Measurements from ENCODE around the genes FNDC11, GMEB2, SOX18 and NPBWR2.

DNA sequence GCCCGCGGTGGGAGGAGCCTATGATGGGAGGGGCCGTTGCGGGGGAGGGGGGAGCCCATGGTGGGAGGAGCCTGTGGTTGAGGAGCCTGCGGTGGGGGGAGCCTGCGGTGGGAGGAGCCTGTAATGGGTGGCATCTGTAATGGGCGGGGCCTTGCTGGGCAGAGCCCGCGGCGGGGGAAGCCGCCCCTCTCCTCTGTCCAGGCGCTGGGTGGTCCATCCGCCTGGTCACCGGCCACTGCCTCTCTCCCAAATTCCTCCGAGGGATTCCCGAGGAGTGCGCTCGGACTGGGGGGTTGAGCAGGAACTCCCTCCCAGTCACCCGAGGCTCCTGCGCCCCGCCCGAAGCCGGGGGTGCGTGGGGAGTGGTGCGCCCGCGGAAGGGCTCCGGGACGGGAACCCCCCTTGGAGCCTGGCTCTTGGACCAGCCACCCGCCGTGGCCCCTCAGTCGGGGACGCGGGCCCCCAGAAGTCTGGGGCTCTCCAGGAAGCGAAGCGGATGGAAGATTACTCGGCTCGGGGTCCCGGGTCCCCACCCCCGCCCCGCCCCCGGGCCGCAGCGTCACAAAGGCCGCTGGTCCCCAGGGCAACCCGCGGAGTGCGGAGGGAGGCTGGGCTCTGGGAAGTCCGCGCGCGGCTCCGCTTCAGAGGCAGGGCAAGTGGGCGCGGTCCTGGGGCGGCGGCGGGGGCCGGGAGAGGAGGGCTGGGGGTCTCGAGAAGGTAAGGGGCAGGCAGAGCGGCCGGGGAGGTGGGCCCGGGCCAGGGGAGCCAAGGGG lies at the start of gene FNDC11:
Gene FNDC11, plus strand, starts transcription at position 605 of the 773 bp plus-strand sequence.
- RRBS: 10% methylated on average over 11 of the region's 63 CpGs

DNA sequence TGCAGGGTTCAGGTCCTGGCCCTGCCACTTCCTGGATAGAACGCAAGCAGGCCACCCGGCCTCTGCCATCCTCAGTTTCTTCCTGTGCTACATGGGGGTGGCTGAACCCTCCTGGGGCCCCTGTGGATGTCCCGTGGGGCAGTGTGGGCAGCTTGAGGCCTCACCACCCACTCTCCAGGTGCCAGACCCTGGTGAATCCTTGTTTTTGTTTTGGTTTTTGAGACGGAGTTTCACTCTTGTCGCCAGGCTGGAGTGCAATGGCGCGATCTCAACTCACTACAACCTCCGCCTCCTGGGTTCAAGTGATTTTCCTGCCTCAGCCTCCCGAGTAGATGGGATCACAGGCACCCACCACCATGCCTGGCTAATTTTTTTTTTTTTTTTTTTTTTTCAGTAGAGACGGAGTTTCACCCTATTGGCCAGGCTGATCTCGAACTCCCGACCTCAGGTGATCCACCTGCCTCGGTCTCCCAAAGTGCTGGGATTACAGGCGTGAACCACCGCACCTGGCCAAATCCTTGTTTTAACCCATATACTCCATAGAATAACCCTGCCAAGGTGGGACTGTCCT lies 4.2 kb downstream of the HELZ2 start:
- RRBS: no CpG with 5 or more reads among the region's 15 CpGs

DNA sequence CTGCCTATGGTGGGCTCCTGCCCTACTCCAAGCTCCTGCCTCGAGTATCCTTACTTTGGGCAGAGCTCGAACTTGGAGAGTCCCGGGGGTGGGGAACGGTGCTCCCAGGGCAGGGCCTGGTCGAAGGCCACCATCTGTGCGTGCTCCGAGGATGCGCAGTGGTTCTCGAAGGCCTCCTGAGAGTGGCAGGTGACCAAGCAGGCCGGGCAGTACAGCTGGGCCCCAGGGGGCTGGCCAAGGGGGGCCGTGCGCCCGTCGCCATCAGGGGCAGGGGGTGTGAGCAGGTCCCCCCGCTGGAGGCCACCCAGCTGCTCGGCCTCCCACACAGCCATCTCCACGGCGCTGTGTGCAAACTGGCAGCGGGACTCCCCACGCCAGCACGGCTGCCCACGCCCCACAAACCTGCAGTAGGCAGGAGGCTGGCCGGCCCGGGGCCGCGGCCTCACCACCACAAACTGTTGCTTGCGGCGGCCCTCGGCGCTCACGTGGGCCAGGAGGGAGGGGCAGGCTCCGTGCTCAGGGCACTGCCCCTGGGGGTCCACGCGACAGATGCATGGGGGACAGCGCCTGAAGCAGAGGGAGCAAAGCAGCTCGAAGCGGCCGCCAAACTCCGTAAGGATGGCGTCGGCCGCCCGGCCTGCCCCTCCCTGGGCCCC lies 1.9 kb downstream of the HELZ2 start:
- RRBS: 100% methylated on average over 1 of the region's 43 CpGs

GRCh38 chr20:63626514-63627738 lies at the start of gene GMEB2:
Gene GMEB2, minus strand, starts transcription at chr20:63627101.
- RRBS: 2% methylated on average over 33 of the region's 172 CpGs

- RRBS: no CpG with 5 or more reads among the region's 5 CpGs
Measured at GRCh38 chr20:63689211-63689397, 7.3 kb upstream of the TNFRSF6B start.

- RRBS: 98% methylated on average over 3 of the region's 24 CpGs
Measured at GRCh38 chr20:63734073-63734930, 2.2 kb upstream of the LIME1 start.

- RRBS: no CpG with 5 or more reads among the region's 81 CpGs
Measured at GRCh38 chr20:63789899-63791017, 40.8 kb downstream of the ZBTB46 start.

- RRBS: 54% methylated on average over 7 of the region's 22 CpGs
Measured at GRCh38 chr20:63791651-63792148, 39.4 kb downstream of the ZBTB46 start.

- RRBS: 37% methylated on average over 2 of the region's 16 CpGs
Measured at GRCh38 chr20:63846058-63846545, 15.0 kb upstream of the ZBTB46 start.

- RRBS: no CpG with 5 or more reads among the region's 18 CpGs
Measured at GRCh38 chr20:63853863-63854732, 7.2 kb upstream of the ABHD16B start.

- RRBS: no CpG with 5 or more reads among the region's 23 CpGs
Measured at GRCh38 chr20:63888852-63889905, 5.7 kb upstream of the DNAJC5 start.

GRCh38 chr20:63941620-63942141 lies 14.5 kb downstream of the UCKL1 start:
- RRBS: 75% methylated on average over 2 of the region's 26 CpGs

- RRBS: no CpG with 5 or more reads among the region's 25 CpGs
Measured at GRCh38 chr20:64011051-64011617, 24.8 kb upstream of the C20orf204 start.

- RRBS: 82% methylated on average over 5 of the region's 16 CpGs
Measured at GRCh38 chr20:64025728-64026138, 10.2 kb upstream of the C20orf204 start.

DNA sequence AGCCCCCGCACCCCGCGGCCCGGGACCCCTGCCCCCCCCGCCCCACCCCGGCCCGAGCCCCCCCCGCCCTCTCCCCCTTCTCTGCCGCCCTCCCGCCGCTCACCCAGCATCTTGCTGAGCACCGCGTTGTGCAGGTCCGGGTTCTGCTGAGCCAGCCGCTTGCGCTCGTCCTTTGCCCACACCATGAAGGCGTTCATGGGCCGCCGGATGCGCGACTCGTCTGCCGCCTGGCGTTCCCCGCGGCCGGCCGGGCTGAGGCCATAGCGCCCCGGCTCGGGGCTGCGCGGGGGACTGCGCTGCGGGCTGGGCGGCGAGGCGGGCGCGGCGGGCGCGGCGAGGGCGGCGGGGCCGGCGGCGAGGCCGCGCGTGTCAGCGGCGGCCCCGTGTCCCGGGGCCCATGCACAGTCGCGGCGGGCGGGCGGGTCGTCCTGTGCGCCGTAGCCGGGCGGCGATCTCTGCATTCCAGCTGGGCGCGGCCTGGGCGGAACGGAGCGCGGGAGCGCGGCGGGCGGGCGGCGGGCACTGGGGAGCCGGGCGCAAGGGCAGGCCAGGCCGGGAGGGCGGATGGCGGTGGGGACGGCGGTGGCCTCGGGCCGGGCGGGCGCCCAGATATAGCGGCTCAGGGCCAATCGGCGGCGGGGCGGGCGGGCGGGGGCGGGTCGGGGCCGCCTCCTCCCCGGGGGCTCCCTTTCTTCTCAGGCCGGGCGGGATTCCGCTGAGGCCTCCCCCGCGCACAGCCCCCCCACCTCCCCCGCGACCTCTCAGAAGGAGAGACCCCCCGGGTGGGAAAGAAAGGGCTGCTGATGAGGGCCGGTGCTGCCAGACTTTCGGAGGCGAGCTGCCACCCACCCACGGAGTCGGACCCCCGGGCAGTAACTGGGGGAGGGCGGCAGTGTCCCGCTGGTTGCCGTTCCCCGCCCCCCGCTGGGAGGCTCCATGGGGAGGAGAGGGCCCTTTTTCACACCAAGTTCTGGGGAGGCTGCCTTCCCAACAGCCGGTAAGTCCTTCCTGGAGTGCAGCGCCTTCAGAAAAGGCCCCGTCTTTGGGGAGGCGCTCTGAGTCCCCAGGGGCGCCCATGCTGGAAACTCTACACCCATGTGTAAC lies at the start of gene SOX18:
Gene SOX18, minus strand, starts transcription at position 584 of the 1,104 bp plus-strand sequence.
- RRBS: 3% methylated on average over 87 of the region's 126 CpGs

DNA sequence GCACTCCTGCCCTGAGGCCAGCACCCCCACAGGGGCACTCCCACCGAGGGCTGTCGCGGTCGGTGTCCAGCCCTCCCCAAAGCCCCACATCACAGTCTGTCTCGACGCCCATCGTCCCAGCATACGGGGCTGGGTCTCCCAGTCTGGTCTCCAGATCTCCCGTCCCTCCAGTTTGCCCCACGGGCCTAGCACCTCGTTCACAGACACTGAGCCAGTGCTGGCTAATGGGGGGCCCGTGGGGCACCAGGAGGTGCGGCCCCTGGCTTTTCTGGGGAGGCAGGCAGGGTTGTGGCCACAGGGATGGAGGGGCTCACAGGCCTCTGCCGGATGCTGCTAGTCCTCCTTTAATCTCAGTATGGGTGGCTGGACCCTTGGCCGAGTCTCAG lies 1.5 kb upstream of the SOX18 start:
- RRBS: no CpG with 5 or more reads among the region's 15 CpGs

- RRBS: 90% methylated on average over 3 of the region's 18 CpGs
Measured at GRCh38 chr20:64051466-64052225, 2.2 kb upstream of the SOX18 start.

DNA sequence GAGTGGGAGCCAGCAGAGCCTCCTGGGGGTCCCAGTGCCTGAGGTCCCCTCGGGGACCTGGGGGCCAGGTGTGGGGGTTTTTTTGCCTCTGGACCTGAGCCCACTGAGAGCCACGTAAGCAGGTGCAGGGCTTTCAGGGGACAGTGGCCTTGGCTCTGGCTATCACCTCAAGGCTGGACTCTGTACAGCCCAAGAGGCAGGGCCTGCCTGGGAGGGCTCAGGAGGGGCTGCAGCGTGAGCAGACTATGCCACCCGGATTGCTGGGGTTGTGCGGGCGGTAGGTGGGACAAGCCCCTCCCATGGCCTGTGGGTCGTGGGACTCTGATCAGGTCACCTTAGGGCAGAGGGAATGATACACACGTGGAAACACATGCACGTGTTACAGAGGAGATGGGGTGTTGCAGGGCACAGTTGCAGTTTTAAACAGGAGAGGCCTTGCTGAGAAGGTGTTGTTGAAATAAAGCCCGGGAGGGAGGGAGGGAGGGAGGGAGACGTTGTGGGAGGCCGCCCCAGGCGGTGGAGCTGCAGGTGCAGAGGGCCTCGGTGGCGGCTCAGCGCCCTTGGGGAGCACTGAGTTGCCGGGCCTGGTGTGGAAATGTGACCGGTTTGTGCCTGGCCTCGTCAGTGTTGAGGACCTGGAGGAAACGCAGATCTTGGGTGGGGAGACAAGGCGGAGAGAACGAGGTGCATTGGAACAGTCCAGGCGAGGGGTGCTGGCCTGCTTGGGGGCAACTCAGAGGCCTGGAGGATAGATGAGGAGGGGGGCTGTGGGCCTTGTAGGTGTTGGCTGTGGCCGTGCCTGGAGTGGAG lies 2.3 kb downstream of the TCEA2 start:
- RRBS: no CpG with 5 or more reads among the region's 24 CpGs

DNA sequence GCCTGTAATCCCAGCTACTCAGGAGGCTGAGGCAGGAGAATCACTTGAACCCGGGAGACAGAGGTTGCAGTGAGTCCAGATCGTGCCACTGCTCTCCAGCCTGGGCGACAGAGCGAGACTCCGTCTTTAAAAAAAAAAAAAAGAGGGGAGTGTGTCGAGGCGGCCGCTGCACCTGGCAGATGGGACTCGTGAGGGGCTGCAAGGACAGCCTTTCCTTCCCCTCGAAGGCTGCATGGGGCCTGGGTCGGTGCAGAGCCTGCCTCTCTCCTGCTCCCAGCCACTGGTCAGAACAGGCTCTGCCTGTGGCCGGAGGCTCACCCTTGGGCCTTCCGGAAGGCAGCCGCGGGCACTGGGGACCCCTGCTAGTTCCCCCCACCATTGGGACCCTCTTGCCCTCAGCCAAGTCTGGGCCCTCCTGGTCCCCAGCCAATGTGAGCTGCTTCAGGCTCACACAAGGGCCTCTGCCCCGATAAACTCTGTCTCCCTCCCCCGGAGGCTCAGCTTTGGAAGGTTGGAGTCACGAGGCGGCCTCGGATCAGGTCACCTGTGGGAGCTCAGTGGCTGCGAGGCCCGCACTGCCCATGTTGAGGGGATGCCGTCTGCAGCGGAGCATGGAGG lies 8.0 kb downstream of the RGS19 start:
- RRBS: no CpG with 5 or more reads among the region's 24 CpGs

DNA sequence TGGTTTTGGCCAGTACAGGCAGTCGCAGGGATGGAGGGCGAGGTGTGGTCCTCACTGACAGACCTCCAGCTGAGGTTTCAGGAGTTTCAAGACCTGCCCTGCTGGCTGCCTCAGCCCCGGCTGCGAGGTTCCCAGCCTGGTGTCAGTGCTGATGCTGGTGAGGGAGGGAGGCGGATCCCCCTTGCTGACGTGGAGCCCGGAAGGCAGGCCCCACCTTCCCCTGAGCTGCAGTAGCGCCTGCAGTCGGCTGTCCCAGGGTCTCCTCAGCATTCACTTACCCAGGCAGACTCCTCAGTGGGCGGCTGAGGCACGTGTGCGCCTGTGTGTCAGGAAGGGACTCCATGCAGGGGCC lies at the start of gene NPBWR2:
Gene NPBWR2, minus strand, starts transcription at position 156 of the 352 bp plus-strand sequence.
- RRBS: 29% methylated on average over 5 of the region's 12 CpGs

All from AG09309 (cell line).